Metastatic Breast Carcinoma in the Ovary (tissue), 3 donors: ENCODE data around the gene TMEM229A.

GRCh38 chr7:117688374-117688709 is 184.9 kb downstream of the CTTNBP2 start:
- PRO-cap, 3 experiments: peak in 1 of 3 experiments; most common minus-strand start chr7:117688451 (in 1)

GRCh38 chr7:117808052-117808680 is 65.1 kb downstream of the CTTNBP2 start:
- PRO-cap, 3 experiments: no peak in any of the 3 experiments

- PRO-cap, 3 experiments: peak in 1 of 3 experiments; most common plus-strand start chr7:117830882 (in 1); most common minus-strand start chr7:117830698 (in 1)
Observed at GRCh38 chr7:117830436-117830934, 42.8 kb downstream of the CTTNBP2 start.

- PRO-cap, 3 experiments: no peak in any of the 3 experiments
Observed at GRCh38 chr7:117963900-117964144, 90.6 kb upstream of the CTTNBP2 start.

GRCh38 chr7:119950348-119951128 is 322.4 kb upstream of the KCND2 start:
- PRO-cap, 3 experiments: no peak in any of the 3 experiments

- PRO-cap, 3 experiments: no peak in any of the 3 experiments
Observed at GRCh38 chr7:120395321-120396142, 122.6 kb downstream of the KCND2 start.

DNA sequence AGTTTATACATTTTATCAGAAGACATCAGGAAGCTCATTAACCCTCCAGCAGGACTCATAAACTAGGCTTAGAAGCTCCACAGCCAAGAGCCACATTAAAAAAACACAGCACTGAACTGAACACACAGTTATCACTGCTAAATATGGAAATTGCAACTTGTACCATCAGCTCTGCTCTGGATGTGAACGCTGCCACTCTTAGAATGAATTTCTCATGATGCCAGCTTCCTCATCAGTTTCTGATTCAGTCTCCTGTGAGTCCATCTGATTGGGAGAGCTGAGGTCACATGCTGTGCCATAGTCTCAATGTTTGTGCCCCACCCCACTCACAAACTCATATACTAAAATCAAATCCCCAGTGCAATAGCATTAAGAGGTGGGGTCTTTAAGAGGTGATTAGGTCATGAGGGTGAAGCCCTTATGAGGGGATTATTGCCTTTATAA is 17.1 kb upstream of the ING3 start:
- PRO-cap, 3 experiments: no peak in any of the 3 experiments

- PRO-cap, 3 experiments: no peak in any of the 3 experiments
Observed at GRCh38 chr7:121005941-121006678, 17.6 kb downstream of the CPED1 start.

DNA sequence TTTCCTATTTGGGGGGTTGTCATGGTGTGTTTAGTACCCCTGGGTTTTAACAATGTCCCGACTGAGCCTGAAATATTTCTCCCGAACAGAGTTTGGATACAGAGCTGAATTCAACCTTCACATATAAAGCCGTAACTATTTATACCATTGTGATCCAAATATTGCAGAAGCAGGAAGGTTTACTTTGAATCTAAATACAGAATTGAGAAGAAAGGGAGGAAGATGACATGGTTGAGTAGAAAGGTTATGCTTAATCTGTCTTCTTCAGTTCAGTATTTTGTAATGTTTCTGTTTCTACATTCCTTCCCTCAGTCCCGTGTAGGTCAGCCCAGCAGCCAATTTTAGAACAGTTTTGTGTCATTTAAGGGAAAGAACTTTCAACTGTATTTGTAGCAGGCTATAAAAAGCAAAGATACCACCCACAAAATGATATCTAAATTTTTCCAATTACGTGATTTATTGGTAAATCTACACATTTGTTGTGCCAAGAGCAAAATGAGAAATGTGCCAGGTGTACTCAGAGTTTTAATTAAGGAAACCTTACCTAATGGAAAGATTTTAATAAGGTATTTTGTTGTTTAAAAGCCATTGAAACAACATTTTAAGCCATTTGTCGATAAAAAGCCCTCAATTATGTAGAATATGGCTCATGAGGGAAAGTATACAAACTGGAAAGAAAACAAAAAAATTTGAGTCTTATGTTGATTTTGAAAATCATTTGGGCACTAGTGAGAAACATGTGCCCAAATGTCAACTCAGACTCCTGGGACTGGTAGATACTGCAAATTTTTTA is 97.5 kb downstream of the CPED1 start:
- PRO-cap, 3 experiments: no peak in any of the 3 experiments

- PRO-cap, 3 experiments: no peak in any of the 3 experiments
Observed at GRCh38 chr7:121137926-121138956, 149.7 kb downstream of the CPED1 start.

DNA sequence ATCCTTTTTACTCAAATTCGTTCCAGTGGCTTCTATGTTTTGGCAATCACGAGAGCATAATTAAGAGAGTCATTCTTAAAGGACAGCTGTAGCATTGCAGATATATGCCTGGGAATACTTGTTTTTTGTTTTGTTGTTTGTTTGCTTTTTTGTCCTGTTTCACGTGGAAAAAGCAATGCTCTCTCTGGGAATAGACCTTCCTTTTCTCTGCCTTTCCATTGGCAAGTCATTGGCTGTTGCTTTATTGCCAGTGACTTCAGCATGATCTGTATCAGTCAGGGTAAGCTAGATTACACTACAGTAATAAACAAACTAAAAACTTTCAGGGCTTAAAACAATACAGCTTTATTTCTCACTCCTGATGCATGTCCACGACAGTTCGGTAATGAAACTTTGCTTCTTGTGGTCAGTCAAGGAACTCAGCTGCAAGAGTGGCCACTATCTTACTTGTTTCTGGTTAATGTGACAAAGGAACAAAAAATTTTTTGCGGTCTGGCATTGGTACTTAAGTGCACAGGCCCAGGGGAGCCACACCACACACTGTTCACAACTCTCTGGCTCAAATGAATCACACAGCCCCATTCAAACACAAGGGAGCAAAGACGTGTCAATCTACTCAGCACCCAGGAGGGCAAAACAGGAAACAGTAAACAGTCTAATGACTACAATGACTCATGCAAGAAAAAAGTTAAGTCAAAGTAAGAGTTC is 134.1 kb upstream of the FAM3C start:
- PRO-cap, 3 experiments: no peak in any of the 3 experiments

GRCh38 chr7:122316999-122317620 is 12.6 kb upstream of the FEZF1 start:
- PRO-cap, 3 experiments: no peak in any of the 3 experiments

DNA sequence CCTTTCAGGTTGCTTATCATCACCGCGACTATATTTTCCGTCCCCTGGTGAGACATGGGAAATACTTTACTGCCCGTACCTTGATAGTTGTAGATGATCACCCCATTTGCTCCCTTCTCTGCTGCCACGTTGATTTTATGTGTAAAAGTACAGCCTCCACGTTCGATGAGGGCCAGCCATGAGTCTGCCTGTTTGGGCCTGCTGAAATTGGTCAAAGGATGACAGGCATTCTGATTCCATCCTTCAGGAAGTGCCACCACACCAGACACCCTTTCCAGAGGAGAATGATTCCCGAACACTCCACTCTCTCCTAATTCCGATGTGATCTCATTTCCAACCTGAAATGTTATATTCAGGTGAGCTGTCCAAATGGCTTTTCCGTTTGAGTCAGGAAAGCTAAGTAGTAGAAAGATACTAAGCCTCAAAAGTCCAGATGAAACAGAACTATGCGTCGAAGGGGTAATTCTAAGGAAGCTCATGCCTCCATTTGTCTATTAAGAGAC is 399 bp downstream of the RNF148 start:
- PRO-cap, 3 experiments: no peak in any of the 3 experiments

DNA sequence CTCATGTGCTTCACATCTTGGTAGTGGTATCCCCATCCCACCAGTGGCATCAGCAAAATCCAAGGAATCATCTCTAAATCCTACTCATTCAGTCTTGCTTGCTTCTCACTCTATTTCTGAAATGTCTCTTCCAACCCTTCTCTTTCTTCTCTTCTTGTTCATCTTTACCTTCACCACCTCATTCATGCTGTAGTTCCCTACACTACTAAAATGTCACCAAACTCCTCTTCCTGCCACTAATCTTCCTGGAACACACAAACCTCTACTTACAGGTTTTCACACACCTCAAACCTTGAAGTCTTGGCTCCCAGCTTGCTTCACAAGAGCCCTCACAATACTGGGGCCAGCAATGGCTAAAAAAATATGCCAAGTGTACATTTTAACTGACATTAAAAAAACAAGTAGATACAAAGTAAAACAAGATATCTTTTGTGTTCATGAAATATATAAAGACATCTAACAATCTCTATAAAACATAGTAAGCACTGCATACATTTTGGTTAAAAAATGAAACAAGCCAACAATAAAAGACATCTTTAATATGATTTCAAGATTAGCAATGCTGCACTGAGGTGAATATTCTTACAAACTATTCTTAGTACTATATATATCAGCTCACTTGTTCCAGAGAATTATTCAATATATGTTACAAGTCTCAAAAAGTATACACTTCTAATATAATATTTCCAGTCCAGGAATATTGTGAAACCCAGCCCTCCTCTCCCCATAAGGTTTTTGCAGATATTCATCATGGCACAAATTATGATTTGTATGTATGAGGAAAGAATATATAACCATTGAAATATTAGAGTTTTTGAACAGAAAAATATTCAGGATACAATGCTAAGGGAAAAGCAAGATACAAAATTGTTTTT is 29.7 kb downstream of the CADPS2 start:
- PRO-cap, 3 experiments: no peak in any of the 3 experiments

GRCh38 chr7:122885568-122885872 is 740 bp downstream of the CADPS2 start:
- PRO-cap, 3 experiments: peak in 1 of 3 experiments; most common plus-strand start chr7:122885686 (in 1)

- PRO-cap, 3 experiments: peak in 2 of 3 experiments; most common plus-strand start chr7:123557227 (in 2)
Observed at GRCh38 chr7:123556958-123557649, 514 bp downstream of the NDUFA5 start.

DNA sequence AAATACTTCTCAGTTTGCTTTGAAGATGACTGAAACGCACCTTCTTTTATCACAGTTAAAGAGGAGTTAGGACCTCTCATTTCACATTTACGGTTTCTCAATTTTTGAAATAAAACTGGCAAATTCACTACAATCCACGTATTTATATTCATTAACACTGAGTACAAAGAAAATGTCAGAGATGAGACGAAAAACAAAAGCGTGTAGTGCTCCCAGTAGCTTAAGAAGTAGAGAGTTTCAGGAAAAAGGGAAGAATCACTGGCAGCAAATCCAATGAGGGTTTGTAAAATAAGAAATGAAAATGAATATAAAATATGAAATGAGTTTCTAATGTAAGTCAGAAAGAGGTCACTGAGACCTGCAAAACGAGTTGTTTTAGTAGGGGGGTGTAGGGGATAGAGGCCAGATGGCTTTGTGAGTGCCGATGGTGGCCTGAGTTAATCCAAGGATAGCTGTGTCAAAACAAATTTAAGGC is 906 bp upstream of the ASB15 start:
- PRO-cap, 3 experiments: no peak in any of the 3 experiments

- PRO-cap, 3 experiments: no peak in any of the 3 experiments
Observed at GRCh38 chr7:123660331-123660864, 4.7 kb downstream of the LMOD2 start.

DNA sequence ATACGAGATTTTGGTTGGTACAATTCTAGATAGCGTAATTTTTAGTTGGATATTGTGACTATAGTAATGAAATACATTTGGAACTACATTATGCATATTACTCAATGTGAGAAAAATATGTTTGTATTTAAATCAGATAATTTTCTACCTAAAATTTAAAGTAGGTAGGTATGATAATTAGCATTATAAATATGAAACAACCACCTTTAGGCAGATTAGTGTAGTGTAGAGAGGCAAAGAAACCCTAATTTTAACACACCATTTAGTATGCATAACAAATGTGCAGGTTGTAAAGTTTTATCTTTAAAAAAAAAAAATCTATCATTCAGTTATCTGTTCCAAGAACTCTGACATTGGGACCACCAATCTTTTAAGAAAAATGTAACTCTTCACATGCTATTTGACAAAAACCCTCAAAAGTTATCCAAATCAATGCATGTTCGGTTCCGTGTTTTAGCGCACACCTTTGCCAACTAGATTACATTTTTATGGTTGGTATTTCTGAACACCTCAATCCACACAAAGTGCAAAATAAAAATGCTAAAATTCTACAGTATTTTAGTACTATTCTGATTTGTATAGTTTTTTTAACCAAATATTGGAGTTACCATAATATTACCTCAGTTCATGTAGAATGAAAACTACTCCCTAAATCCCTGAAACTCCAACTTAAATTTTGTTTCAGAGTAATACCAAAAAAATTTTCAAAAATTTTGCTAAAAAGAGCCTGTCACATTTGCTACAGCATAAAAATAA is 27.6 kb downstream of the LMOD2 start:
- PRO-cap, 3 experiments: no peak in any of the 3 experiments

DNA sequence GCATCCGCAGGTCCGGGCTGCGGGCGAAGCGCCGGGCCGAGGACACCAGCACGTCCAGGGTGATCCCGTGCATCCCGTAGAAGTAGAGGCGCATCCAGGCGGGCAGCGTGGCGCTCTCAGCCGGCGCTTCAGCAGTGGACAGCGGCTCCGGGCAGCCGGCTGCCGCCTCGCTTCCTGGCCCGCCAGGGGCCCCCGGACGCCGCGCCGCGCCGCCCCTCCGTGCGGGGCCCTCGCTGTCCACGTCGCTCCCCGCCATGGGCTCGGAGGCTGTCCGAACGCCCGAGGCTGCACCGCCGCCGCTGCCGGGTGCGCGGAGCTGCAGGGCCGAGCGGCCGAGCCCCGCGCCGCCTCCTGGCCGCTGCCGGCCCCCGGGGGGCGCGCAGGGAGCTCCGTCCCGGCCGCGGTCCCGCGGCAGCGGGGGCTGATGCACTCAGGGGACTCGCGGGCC is at the start of gene TMEM229A:
TSS of gene TMEM229A (minus strand) at position 320 of the 448 bp plus-strand sequence.
- PRO-cap, 3 experiments: no peak in any of the 3 experiments